Cardiac septum (tissue), 1 donor: ENCODE data around the genes CIAO2A, CSNK1G1, PCLAF, ANKDD1A, RASL12 and PDCD7.

GRCh38 chr15:63968544-63969370 lies 77.5 kb downstream of the DAPK2 start:
- PRO-cap = no peak

DNA sequence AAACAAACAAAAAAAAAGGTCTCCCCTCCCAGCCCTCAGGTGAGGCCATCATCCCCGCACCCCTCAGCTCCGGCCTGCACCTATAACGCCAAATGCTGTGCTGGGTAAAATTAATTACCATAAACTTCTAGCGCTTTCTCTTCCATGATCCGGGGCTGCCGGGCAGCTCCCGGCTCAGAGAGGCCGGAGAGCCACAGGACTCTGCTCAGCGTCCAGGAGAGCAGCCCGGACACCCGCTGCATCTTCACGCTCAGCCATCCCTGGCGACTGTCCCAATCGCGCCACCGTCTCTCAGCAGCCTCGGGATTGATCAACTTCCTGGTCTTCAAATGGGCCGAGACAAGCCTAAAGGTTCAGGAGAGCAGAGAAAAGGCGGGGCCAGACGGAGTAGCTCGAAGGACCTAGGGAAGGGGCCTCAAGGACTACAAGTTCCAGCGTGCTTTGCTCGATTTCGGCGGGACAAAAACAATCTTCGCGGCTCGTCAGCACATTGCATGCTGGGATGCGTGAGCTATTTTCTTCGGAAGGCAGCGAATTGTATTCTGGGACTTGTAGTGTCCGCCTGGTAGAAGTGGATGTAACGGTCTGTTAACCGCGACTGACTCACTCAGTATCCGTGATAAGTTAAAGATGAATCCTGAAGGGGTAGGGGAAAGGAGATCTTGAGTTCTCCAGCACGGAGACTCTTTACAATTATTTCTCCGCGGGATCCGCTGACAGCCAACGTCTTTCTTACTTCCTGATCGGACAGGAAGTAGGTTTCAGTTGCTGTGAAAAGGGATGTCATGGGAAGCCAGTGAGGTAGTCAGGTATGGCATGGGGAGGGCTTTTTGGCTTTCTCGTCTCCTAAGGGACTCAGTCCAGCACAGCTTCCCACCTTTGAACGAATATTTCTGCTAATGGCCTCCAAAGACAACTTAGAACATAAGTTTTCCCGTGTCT lies at the start of gene CIAO2A:
Gene CIAO2A (minus strand): TSS at position 312 of the 942 bp plus-strand sequence.
- PRO-cap = bidirectional peak, plus-strand start at position 764 of the sequence, minus-strand start at position 269 of the sequence

DNA sequence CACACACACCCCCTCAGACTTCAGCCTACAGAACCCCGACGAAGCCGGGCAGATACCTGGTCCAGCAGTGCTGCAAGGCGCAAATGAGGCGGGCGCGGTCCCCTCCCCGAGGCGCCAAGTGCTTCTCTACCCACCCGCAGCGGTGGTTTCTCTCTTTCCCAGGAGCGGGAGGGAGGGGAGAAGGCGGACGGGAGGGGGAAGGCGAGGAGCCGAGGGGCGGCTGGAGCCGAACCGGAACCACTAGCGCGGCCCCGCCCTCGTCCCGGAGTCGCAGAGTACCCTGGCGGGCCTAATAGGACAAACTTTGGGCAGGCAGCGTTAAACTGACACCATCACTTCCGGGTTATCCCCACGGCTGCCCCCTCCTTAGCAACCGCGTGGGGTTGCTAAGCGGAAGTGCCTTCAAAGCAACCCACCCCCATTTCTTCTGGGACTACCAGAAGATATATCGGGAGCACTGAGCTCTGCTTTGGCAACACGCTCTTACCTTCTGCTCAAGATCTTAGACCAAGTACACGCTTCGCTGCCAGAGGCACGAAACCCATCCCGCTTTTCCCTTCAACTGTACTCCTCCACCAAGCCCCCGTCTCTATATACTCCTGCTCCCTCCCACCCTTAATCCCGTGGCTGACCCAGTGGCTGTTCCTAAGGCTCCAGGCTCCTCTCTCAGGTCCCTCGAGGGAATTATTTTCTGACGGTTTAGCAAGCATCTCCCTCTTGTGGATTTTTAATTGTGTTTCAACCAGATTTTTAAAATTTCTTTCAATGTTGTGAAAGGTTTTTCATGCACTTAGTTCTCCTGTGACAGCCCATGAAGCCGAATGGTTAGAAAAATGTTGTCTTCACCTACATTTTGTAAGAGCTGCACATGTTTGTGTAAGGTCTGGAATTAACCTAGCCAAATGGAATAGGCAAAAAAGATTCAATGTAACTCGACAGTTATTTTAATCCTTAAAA lies at the start of gene CSNK1G1:
Gene CSNK1G1 (minus strand): TSS at position 242 of the 957 bp plus-strand sequence.
- PRO-cap = bidirectional peak, plus-strand start at position 432 of the sequence, minus-strand start at position 242 of the sequence

DNA sequence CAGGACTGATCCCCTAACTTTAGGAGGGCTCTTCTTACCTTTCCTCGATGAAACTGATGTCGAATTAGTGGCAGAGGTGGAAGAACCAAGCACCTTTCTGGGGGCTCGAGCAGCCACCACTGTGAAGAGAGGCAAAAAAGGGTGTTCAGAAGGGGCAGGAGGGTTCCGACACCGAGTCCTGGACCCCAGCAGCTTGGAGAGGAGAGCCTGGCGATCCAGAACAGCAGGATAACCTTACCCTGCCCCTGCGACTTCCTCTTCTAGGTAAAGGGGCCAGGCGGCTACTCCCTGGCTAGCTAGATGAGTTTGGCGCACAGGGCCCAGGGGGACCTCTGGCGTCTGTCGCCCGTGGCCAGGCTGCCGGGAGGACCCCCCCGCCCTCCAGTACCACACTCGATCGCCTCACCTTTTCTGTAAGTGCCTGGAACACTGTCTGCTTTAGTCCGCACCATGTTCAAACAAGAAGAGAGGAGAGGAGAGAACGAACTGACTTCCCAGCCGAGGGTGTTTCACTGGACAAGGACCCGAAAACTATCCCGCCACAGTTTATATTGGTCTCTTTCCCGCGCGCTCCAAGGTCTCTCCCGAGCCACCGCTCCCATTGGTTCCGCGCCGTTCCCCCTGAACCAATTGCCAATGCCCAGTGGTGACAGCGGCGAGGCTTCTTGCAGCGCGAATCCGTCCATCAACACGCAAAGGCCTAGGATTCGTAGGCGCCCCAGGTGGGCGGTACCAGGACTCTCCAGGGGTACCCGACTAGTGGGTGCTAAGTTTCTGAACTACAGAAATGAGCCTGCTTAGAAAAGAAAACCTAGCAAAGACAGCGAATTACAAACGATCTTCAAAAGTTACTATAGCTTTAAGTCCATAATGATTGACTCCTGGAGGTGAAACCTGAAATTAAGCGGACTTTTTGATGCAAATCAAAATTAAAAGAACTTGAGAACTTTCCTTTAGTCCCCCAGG lies at the start of gene PCLAF:
Gene PCLAF (minus strand): TSS at position 522 of the 966 bp plus-strand sequence.
- PRO-cap = unidirectional peak, minus-strand start at position 524 of the sequence

DNA sequence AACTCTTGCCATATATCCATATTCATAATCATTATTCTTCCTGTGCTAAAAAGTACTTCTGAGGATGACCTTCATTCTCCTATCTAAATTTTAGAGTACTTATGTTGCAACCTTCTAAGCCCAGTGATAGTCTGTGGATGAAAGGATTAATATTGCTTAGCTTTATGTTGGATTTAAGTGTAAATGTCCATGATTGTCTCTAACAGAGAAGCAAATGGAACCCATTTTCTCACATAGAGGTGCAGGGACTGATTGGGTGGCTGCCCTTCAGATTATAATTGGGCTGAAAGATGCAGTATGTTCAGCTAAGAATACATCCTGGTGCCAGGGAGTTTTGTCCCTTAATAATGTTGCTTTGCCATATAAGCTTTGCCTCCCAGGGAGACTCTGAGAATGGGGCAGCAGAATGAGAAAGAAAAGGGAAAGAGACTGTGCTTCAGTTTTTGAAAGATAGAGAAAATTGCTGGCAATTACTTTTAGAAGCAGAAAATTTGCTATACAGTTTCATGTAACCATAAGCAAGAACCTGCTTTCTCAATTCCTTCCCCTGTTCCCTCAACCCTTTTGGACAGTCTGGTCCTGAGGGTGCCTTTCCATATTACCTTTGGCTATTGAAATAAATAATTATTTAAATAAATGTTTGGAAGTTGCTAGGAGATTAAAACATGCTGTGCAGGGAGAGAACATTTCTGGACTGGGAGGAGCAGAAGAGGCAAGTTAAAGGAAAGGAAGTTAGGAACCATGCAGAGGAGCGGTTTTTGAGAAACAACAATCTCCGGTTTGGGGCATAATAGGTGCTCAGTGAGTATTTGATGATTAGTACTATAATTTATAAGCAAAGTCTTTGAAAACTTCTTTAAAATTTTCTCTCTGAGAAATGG lies 41.5 kb downstream of the ZNF609 start:
- PRO-cap = no peak

DNA sequence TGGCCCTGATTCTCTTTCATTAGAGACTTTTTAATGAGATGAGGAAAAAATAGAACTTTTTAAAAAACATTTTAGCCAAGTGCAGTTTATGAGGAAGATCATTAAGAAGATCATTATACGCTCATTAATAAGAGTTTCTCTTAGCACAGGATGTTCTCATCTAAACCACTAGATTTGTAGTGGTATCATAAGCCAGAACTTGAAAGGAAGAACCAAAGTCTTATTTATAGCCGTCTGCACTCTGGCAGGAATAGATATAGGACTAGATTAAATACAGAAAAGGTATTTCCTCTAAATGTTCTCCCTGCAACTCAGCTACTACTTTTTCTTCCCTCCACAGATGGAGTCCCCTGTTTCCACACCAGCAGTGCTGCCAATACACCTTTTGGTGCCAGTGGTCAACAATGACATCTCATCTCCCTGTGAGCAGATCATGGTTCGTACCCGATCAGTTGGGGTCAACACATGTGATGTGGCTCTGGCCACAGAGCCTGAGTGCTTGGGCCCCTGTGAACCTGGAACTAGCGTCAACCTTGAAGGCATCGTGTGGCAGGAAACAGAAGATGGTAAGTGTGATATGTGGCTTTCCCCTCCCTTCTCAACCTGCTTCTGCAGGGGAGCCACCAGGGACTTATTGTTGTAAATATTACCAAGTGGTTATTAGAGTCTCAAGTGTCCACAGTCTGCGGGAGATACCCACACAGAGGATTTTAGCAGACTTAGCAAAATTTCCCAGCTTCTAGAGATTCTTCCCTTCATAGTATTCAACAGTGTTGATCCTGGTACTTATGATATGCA lies 152.7 kb downstream of the RBPMS2 start:
- PRO-cap = no peak

DNA sequence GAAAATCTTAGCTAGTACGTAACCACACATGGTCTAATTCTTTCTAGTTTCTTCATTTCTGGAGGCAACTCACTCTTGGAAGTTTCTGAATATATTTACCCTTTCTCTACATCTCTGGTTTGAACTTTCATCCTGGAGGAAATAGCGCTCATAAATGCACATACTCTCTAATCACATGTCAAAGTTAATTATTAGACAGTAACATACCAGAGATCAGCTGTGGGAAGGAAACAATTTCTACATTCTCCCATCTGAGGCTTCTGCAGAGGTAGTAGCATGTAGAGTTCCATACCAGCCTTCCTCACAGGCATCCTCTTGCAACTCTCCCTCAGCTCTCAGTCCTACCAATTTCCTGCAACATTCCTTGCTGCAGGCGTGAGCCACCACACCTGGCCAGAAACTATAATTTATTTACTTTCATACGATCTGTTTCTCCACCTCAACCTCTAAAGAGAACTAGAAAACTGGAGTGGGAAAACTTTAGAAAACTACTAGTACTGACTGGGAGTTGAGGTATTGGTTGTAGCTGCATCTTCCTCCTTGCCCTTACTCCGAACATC lies 132.4 kb downstream of the RBPMS2 start:
- PRO-cap = no peak

GRCh38 chr15:64702405-64703724 lies 72.5 kb downstream of the RBPMS2 start:
- PRO-cap = bidirectional peak, plus-strand start at chr15:64703389, minus-strand start at chr15:64703215

GRCh38 chr15:64755524-64755928 lies 19.9 kb downstream of the RBPMS2 start:
- PRO-cap = no peak

DNA sequence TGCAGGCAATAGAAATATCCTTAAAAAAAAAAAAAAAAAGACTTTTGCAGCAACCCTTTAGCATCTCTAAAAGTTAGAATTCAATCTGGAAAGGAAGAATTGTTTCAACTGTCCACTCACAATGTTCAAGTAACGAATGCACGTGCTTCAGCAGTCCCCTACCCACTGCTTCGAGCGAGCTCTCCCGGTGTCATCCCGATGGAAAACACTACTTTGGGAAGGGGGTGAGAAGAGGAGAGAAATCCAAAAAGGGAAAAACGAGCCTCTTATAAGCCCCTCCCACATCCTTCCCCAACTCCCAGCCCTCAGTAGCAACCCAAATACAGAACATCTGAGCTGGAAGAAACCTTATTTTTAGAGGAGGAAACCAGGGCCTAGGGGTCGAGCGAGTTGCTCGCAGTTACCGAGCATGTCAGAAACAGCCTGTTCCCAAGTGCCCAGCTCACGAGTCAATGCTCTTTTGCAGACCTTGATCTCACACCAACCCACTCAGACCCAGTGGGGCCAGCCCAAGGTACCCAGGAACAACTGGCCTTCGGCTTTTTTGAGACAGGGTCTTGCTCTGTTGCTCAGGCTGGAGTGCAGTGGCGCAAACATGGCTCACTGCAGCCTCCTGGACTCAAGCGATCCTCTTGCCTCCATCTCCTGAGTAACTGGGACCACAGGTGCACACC lies 14.2 kb downstream of the RBPMS2 start:
- PRO-cap = bidirectional peak, plus-strand start at position 361 of the sequence, minus-strand start at position 200 of the sequence

DNA sequence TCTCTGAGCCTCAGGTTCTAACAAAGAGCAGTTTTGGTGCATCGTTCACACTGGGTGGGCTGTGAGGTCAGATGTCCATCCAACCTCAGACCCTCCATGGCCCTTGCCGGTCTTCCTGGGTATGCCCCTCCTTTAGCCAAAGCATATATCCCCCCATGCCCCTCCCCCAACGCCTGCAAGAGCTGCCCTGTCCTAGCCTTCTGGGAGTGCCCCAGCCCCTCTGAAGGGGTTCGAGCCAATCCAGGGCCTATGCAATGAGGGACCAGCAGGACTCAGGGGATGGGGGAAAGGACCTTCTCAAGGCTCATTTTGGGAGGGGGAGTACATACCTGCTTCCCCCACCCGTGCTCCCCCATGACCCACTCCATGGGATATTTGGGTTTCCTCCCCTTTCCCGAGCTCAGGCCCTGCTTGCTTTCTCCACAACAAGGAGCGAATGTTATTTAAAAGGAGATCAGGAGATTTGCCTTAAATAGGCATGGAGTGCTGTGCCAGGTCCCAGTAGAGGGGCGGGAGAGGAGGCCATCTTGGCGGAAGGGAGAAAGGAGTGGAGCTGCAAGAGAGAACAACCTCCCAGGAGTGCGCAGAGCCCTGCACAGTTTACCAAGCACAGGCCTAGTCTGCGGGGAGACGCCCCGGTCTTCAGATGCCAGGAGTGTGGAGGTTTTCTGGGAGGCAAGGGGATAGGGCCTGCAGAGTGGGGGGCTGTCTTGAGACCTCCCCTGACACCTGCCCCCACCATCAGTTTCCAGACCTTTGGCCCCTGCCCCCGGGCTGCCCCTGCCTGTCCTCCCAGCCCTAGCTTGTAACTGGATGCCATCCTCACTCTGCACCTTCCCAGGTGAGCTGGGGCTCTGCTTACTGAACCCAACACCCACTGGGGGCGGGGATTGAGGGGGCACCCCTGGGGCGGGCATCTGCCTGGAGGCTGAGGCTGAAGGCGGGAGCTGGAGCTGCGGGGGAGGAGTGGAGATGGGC lies 18.1 kb downstream of the PIF1 start:
- PRO-cap = no peak

GRCh38 chr15:64809768-64810527 lies 15.5 kb downstream of the PIF1 start:
- PRO-cap = no peak

GRCh38 chr15:64911221-64912699 lies at the start of gene ANKDD1A:
TSS of gene ANKDD1A (plus strand) at chr15:64911902.
- PRO-cap = unidirectional peak, plus-strand start at chr15:64911902

GRCh38 chr15:64952961-64953956 lies 36.5 kb downstream of the SPG21 start:
- PRO-cap = no peak

DNA sequence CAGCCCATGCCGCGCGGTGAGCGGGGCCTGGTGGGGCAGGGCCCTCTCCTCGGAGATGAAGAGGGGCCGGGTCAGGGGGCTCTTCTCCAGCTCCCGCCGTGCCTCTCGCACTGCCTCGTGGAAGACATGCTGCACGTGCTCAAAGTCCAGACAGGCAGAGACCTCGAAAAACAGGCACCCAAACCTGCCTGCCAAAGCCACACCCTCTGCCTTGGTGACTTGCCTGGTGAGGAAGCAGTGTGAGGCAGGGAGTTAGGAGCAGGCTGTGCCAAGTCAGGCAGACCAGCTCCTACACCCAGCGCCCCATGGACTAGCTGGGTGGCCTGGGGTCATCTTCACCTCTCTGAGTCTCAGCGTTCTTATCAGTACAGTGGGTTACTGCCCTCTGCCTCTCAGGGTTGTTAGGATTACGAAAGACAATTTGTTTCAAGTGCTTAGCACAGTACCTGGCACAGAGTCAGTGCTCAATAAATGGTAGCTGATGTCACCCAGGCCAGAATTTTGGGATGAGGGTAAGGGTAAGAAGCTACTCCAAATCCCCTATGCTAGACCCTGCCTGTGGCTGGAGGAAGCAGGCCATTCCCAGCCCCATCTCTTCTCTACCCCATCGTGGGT lies 10.0 kb downstream of the SLC51B start:
- PRO-cap = no peak

DNA sequence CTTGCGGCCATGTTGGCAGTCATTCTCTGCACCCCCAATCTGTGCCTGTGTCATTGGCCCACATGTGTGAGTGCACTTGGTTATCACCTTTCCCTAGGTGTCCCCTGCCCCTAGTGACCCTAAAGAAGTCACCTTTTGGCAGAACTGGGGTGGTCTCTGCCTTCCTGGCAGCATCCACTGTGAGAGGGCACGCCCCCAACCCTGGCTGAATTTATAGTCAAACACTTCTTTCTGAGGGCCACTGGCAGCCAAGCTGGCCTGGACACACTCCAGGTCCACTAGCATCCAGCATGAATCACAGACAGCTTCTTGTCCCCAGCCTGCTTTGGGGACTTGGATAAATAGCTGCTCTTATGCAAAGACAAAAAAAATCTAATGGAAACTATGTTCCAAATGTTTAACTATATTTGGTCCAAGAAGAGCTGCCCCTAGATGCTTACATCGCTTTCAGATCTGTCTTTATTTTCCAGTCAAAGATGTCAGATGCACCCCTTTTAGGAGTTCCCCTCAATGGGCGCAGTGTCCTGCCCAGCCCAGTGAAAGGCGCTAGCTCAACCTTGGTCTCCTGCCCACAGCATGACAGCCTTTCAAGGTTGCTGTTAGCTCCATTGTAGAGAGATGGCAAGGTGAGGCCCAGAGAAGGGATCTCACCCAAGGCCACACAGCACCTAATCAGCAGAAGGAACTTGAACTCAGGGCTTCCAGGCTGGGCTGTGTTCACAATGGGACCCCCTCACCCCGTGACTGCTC lies 7.0 kb downstream of the RASL12 start:
- PRO-cap = unidirectional peak, minus-strand start at position 311 of the sequence

GRCh38 chr15:65067407-65067630 lies 472 bp downstream of the RASL12 start:
- PRO-cap = no peak

DNA sequence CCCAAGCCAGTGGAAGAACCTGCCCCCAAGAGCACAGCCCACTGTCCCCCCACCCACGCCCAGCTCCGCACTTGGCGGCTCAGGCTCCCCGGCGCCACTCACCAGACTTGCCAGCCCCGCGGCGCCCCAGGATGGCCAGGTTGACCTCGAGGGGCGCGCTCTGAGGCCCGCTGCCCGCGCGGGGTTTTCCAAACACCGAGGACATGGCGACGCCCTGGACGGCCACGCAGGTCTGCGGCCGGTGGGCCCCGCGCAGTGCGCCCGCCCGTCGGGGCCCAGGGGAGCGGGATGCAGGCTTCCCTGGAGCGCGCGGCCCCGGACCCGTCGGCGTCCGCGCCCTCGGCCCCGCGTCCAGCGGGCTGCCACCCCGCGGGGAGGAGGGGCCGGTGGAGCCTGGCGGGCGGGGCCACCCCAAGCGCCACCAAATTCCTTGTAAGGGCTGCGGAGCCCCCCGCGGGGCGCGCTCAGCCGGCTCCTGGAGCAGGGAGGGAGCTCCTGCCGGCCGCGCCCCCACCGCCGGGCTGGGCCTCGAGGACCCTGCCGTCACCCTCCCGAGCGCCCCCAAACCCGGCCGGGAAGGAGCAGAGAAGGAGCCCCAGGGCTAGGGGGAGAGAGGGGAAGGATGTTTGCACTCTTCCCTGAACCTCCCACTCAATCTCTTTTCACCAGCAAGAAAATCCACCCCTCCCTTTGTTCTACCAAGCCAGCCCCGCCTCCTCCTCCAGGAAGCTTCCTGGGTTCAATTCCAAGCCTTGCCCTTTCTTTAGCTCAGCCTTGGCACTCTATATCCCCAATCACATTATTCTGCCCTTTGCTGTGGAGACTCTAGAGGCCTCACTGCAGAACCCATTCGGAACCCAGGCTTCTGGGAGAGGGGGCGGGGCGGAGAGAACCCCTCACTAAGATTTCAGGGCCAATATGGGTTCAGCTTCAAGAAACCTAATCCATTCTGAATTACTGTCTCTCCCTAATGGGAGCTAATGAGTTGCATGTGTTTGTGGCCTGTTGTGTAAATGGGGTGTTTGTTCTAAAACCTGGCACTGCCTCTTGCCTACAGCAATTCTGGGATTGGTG lies at the start of gene RASL12:
Gene RASL12 (minus strand): TSS at position 361 of the 1,074 bp plus-strand sequence.
- PRO-cap = bidirectional peak, plus-strand start at position 564 of the sequence, minus-strand start at position 361 of the sequence; unidirectional peak, minus-strand start at position 653 of the sequence

GRCh38 chr15:65133444-65134189 lies at the start of gene PDCD7:
TSS of gene PDCD7 (minus strand) at chr15:65133808.
- PRO-cap = bidirectional peak, plus-strand start at chr15:65133904, minus-strand start at chr15:65133801

GRCh38 chr15:65184136-65184818 lies 865 bp downstream of the CLPX start:
- PRO-cap = bidirectional peak, plus-strand start at chr15:65184589, minus-strand start at chr15:65184491